ENCODE measurements around a stretch of chr3.

DNA sequence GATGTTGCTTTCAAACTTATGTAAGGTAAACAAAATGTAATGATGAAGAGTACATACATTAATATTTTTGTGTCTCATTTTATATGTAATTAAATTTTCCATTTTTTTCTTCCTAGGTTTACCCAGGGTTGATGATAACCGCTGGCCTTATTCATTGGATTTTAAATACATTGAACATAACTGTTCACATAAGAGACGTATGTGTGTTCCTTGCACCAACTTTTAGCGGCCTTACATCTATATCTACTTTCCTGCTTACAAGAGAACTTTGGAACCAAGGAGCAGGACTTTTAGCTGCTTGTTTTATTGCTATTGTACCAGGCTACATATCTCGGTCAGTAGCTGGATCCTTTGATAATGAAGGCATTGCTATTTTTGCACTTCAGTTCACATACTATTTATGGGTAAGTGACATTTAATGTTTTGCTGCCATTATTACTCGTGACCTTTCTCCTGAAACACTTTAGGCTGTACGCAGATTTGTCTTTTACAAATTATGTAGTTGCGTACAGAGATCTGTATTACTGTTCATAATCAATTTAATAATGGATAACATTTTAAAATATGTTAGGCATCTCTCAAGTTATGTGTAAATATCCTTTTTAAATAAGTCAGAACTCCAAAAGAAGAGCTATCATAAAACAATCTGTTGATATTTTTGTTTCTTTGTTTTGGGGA, 47.1 kb downstream of the STT3B start:
- PRO-cap = no peak
- RAMPAGE, long total RNA, 2 experiments = no peak in any of the 2 experiments

DNA sequence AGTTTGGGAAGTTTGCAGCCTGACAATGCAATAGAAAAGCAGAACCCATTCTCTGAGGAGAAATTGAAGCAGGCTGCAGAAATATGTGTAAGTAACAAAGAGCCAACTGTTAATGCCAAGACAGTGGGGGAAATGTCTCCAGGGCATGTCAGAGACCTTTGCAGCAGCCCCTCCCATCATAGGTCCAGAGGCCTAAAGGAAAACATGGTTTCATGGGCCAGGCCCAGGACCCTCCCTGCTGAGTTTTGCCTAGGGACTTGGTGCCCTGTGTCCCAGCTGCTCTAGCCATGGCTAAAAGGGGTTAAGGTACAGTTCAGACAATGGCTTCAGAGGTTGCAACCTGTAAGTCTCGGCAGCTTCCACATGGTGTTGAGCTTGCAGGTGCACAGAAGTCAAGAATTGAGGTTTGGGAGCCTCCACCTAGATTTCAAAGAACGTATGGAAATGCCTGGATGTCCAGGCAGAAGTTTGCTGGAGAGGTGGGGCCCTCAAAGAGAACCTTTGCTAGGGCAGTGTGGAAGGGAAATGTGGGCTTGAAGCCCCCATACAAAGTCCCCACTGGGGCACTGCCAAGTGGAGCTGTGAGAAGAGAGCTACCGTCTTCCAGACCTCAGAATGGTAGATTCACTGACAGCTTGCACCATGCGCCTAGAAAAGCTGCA, 73.6 kb downstream of the STT3B start:
- PRO-cap = no peak
- RAMPAGE, long total RNA, 2 experiments = no peak in any of the 2 experiments

DNA sequence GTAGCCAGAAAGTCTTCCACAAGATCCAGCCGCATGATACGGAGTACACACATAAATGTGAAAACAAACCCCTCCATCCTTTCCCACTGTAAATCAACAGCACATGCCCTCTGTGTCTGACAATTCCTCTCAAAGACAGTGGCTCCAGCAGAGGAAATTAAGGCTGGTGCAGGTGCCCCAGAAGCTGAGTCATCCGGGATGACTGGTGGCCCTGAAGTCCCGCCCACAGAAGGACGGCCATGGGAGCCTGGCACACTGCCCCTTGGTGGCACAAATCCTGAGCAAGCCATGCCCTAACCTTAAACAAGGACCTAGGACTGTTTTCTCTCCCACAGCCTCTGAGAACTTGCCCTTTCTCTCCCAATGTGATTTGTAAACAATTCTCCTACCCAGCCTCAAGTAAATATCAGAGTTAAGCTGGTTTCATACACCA, 172.2 kb downstream of the STT3B start:
- PRO-cap = no peak
- RAMPAGE, long total RNA, 2 experiments = no peak in any of the 2 experiments

DNA sequence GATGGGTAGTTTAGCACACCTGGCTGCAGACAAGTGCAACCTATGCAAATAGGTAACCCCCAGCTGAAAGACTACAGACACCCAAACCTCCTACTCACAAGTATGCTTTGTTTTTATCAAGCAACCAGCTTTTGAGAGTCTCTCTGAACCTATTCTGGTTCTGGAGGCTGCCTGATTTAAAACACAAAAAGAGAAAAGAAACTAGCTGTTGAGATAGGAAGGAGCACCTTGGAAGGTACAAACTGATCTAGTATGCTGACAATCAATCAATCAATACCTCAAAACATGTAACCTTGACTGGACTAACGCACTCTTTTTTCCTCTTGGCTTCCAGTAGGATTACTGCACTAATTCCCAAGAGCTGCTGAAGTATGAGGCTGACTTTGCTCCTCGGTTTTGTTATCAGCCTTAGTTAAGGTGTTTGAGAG, 63.6 kb downstream of the OSBPL10 start:
- PRO-cap = no peak
- RAMPAGE, long total RNA, 2 experiments = no peak in any of the 2 experiments

- PRO-cap = no peak
- RAMPAGE, long total RNA, 2 experiments = no peak in any of the 2 experiments
Observed at GRCh38 chr3:31979111-31980228, 1.6 kb downstream of the OSBPL10 start.

- PRO-cap = no peak
- RAMPAGE, long total RNA, 2 experiments = no peak in any of the 2 experiments
Observed at GRCh38 chr3:32253290-32253489, 14.7 kb downstream of the CMTM8 start.

GRCh38 chr3:32422910-32423484, 31.3 kb downstream of the CMTM7 start:
- PRO-cap = no peak
- RAMPAGE, long total RNA, 2 experiments = no peak in any of the 2 experiments

- PRO-cap = no peak
- RAMPAGE, long total RNA, 2 experiments = no peak in any of the 2 experiments
Observed at GRCh38 chr3:32428844-32429213, 37.2 kb downstream of the CMTM7 start.

DNA sequence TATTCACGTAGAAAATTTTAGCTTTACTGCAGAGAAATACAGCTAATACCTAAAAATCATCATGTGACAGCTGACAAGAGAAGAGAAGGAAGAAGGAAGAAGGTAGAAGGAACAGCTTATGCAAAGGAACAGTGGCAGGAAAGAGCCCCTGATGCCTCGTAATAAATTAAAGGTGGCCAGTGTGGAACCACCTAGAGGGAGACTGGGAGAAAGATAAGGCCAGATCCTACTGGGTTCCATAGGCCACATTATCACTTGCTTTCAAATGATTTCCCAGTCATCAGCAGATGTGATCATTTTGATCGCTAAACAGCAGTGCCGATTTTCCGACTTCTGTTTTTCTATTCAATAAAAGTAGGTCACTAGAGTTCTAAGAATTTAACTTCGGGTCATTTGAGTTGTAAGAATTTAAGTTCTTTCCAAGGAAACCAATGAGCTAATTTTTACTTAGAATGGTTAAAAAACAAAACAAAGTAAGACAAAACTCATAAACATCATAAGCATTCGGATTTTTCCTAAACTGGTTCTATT, 1.3 kb downstream of the CMTM6 start:
- PRO-cap = no peak
- RAMPAGE, long total RNA, 2 experiments = no peak in any of the 2 experiments

DNA sequence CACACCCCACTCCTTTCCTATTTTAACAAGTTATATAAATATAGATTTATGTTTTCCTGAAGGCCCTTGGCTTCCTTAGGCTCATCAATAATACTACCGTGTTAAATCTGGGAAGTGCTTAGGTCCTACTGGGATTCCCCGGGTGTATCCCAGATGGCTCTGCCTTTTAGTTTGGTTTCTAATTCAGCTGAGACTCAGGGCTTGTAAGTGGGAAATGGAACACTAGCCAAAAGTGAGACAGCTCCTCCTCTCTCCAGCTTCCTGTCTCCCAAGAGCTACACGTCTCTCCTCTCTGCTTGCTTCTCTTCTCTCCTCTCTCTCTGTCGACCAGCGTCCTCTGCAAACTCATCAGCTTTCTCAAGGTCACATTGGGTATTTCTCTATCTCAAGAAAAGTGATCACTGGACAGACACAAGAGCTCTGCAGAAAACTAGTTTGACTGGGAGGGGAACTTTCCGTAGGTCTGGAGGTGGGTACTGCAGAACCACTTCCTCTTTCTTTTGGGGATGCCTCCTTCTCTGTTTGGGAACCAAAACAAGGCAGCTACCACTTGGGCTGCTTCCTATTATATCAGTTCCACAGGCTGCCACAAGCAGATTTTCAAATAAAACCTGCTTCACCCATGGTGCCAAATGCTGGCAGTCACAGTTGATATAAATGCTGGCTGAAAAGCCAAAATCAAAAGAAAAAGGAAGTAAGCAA, 7.0 kb upstream of the DYNC1LI1 start:
- PRO-cap = no peak
- RAMPAGE, long total RNA, 2 experiments = no peak in any of the 2 experiments

- PRO-cap = no peak
- RAMPAGE, long total RNA, 2 experiments = no peak in any of the 2 experiments
Observed at GRCh38 chr3:32673680-32674329, 11.2 kb upstream of the CNOT10 start.

- PRO-cap = no peak
- RAMPAGE, long total RNA, 2 experiments = no peak in any of the 2 experiments
Observed at GRCh38 chr3:32816953-32817603, 719 bp upstream of the TRIM71 start.

- PRO-cap = no peak
- RAMPAGE, long total RNA, 2 experiments = no peak in any of the 2 experiments
Observed at GRCh38 chr3:33412383-33413087, 27.7 kb downstream of the UBP1 start.

DNA sequence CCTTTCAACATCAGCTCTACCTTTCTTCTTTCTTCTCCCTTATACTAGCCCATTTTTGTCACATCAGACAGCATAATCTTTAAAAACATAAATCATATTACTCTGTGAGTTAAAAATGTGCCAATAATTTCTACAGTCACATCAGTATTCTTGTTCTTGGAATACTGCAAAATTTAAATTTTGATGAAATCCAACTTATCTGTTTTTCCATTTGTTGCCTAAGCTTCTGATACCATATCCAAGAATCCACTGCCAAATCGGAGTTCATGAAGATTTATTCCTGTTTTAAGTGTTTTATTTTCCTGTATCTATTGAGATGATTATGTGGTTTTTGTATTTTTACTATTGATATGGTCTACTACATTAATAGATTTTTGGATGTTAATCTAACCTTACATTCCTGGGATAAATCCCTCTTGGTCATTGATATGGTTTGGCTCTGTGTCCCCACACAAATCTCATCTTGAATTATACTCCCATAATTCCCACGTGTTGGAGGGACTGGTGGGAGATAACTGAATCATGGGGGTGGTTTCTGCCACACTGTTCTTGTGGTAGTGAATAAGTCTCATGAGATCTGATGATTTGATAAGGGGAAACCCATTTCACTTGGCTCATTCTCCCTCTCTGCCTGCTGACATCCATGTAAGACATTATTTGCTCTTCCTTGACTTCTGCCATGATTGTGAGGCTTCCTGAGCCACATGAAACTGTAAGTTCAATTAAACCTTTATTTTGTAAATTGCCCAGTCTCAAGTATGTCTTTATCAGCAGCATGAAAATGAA, 106.7 kb upstream of the UBP1 start:
- PRO-cap = no peak
- RAMPAGE, long total RNA, 2 experiments = no peak in any of the 2 experiments

DNA sequence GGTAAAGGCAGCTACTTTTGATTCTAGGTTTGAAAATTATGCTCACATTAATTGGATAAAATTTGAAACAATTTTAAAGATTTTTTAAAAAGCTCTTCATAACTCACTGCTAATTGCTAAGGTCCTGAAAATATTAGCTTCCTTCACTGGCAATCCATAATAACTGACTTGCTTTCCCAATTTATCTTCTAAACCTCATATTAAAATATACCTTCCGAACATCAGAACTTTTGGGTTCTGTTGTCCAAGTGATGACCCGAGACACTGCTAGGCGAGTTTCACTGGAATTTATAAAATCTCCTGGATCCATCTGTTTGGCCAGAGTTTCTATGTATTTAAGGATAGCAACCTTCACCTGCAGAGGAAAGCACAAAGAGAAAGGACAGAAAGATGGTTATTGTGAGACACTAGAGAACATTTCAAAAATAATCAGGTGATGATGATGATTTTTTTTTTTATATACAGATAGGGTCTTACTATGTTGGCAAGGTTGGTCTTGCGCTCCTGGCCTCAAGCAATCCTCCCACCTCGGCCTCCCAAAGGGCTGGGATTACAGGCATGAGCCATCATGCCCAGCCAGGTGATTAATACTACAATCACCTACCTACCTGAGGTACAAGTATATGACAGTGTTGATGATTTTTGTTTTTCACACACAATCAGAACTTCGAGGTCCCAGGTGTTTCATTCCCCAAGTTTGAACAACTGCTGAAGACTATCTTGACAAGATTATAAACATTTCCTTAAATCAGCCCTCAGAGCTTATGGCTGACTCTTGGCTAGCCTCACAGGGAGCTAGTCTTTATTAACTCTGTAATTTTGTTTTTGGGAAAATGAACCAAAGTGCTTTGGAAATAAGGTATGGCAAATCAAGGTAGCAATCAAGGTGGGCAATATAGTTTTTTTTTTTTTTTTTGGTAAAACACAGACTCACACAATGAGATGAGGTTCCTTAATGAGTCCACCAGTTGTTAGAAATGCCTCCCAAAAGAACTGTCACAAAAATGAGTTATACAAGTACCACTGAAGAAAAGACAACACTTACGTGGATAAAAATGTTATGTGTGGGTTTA, 111.2 kb upstream of the UBP1 start:
- PRO-cap = no peak
- RAMPAGE, long total RNA, 2 experiments = no peak in any of the 2 experiments

DNA sequence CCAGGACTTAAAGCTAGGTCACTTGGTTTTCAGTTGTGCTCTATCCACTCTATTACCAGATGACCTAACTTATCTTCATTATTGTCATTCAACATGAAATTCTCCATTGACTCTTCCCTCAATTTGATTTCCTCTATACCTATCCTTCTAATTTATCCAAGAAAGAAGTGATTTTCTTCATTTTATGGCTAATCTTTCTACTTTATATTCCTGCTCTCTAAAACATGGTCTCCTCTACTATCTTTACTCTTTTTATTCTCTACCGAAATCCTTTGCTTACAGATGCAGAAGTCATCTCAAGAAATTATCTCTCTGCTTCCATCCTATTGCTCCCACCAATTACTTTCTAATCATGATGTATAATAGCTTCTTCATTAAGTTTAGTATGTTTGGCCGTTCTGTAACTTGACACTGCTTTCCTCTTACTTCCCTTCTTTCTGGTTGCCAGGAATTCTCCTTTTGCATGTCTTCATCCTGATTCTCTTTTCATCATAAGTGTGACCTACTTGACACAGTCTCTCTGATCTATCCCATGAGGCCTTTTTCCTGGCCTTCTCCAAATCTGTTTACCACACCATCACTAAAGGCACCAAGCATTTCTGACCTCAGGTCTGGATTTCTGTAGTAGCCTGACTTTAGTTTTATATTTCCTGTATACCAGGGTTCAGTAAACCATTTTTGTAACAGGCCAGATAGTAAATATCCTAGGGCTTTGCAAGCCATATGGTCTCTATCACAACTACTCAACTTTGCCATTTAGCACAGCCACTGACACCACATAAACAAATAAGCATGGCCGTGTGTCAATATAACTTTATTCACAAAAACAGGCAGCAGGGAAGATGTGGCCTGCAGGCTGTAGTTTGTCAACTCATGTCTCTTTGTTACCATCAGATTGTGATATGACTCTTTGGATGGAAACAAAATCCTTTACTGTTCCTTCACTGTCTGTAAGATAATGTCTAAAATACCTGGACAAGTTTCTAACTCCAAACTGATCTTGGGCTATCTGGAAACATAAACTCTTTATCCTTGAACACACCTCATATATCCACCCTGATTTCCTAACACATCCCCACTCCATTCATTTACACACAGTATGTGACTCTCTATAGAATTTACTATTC, 123.0 kb upstream of the UBP1 start:
- PRO-cap = no peak
- RAMPAGE, long total RNA, 2 experiments = no peak in any of the 2 experiments

GRCh38 chr3:33594714-33595429, 123.2 kb downstream of the CLASP2 start:
- PRO-cap = no peak
- RAMPAGE, long total RNA, 2 experiments = no peak in any of the 2 experiments

DNA sequence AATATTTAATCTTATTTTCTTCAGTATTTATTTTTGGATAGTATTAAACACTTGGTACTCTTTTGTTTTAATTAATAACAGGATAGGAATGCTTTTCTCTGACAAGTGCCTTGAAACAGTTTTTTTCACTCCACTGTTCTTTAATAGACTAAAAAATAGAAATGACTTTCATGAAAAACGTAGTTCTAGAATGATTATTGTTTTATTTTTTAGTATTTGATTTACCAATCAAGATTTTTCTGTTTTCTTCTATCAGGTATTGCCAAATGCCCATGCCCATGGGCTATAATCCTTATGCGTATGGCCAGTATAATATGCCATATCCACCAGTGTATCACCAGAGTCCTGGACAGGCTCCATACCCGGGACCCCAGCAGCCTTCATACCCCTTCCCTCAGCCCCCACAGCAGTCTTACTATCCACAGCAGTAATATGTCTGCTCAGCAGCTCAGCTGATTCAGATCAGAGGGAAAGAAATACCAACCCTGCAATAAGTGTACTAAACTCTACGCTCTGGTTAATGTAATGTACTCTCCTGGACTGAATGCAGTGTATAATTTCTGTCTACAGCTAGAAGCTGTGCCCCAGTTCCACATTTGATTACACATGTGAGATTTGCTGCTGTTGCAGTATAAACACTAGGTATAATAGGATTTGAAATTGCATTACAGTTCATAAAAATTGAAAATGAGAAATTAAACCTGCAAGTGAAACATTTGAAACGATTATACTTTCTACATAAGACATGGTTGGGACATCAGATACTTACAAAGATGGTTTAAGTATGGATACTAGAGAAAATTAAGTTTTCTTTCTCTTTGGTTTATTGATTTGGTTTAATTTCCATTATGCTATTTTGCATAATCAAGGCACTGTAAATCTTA, 67.9 kb downstream of the PDCD6IP start:
- PRO-cap = no peak
- RAMPAGE, long total RNA, 2 experiments = no peak in any of the 2 experiments

- PRO-cap = no peak
- RAMPAGE, long total RNA, 2 experiments = no peak in any of the 2 experiments
Observed at GRCh38 chr3:33917756-33918424, 119.5 kb downstream of the PDCD6IP start.

GRCh38 chr3:34418908-34419223, 620.4 kb downstream of the PDCD6IP start:
- PRO-cap = no peak
- RAMPAGE, long total RNA, 2 experiments = no peak in any of the 2 experiments